ENCODE data around the gene PHKG1.

GRCh38 chr7:55470347-55470909, 101.9 kb downstream of the VOPP1 start:
- PRO-cap, 2 experiments, result no peak in any of the 2 experiments

- PRO-cap, 2 experiments, result no peak in any of the 2 experiments
Observed at GRCh38 chr7:55526622-55527285, 45.5 kb downstream of the VOPP1 start.

DNA sequence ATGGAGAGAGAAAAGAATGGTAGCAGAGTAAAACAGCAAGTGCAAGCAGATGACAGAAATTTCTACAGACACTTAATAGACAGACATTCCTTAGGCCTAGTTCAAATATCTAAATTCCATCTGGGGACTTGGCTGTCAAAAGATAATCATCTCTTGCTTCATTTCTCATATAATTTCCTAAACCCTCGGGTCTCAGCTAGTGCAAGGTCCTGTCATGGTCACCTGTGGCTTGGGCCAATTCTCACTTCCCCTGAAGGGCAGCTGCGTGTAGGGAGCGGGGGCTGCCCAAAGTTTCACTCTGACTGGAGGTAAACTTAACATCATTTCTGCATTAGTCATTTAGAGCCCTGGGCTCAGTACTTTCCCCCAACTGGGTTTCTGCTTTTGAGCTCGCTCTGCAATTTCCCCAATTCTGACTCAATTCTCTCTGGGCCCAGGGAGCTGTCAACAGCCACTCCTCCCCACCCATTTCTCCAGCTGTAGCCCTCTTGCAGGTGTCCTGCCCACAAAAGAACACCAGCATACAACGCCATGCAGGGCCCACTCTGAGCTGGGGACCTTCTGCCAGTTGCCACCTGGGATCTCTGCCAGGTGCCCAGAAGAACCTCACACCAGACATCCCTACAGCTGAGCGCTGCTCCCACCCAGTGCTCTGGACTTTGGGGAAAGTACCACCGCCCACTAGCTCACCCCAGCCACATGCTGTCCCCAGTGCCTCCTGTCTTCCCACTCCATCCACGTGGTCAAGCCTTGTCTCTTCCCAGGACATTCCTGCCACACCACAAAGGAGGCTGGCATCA, 38.0 kb downstream of the VOPP1 start:
- PRO-cap, 2 experiments, result peak in 1 of 2 experiments; most common plus-strand start position 543 of the sequence (in 1); most common minus-strand start position 386 of the sequence (in 1)

DNA sequence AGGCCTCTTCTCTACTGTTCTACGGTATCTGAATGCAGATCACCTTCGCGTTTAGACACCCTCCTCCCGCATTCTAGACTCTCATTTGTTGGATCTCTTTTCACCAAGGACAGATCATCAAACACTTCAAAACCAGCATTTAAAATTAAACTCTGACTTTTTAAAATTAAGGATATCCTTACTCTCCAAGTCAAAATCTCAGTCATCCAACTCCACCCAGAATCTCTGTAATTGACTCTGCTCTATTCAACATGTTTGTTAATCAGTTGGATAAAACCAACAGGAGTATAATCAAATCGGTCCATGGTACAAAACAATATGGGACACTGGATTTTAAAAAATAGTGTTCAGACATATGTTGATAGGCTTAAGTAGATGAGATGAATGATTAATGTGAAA, 7.1 kb downstream of the VOPP1 start:
- PRO-cap, 2 experiments, result no peak in any of the 2 experiments

DNA sequence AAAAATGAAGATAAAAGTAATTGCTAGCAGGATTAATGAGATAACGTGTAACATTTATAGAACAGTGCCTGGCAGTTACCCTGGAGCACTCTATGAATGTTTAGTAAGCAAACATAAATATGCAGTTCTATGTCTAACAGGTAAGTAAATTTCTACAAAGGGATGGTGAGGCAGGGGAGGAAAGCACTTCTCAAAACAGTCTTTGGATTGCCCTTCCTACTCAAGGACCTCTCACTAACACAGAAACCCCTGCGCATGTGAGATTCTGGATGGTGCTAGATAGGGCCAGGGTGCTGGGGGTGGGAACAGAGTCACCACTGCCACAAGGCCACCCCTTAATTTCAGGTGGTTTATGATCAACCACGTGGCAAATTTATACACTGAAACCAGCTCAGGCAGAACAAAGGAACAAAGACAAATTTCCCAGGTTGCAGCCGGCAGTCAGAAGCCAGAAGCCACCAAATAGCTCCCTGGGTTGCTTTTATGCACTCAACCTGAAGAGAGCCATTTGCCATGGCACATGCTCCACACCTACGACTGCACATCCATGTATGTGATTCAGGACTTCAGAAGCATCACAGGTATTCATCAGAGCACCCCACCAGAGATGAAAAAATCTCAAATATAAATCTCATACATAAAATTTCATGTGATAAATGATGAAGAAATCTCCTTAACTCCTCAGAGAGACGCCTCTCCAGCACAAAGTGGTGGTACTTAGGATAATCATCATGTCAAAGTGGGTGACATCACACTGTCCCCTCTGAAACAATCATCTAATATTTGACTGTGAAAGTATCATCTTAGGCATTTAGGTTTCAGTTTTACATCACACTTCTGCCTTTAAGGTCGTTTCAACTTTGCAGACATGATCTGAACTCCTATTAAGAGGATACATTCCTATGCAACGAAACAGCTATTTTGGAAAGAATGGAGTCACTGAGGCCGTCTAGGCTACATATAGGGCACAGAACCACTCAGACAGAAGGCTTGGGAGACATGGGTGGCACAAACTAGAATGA, 2.4 kb downstream of the VOPP1 start:
- PRO-cap, 2 experiments, result peak in 2 of 2 experiments; most common plus-strand start position 411 of the sequence (in 2); most common minus-strand start position 257 of the sequence (in 1)

DNA sequence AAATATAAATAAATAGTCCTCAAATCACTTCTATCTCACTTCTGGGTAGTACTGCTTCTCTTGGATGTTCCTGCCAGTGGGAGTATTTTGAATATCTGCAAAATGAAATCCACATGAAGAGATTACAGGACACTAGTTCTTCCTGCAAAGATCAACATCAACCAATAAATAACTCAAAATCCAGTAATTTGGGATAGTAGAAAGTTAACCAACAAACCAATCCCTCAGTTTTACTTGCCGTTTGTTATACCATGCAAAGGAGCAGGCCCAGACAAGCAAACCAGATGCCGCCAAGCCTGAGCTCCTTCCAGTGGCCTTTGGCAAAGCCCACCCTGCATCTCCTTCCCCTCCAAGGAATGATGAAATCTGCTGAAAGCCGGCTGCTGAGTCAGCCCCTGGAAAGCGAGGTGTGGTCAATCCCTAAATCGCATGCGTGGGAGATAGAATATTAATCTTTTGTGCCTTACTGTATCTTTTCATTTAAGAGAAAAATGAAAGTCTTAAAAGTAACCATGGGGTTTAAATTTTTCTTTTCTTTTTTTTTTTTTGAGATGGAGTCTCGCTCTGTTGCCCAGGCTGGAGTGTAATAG, 135.7 kb upstream of the VOPP1 start:
- PRO-cap, 2 experiments, result no peak in any of the 2 experiments

DNA sequence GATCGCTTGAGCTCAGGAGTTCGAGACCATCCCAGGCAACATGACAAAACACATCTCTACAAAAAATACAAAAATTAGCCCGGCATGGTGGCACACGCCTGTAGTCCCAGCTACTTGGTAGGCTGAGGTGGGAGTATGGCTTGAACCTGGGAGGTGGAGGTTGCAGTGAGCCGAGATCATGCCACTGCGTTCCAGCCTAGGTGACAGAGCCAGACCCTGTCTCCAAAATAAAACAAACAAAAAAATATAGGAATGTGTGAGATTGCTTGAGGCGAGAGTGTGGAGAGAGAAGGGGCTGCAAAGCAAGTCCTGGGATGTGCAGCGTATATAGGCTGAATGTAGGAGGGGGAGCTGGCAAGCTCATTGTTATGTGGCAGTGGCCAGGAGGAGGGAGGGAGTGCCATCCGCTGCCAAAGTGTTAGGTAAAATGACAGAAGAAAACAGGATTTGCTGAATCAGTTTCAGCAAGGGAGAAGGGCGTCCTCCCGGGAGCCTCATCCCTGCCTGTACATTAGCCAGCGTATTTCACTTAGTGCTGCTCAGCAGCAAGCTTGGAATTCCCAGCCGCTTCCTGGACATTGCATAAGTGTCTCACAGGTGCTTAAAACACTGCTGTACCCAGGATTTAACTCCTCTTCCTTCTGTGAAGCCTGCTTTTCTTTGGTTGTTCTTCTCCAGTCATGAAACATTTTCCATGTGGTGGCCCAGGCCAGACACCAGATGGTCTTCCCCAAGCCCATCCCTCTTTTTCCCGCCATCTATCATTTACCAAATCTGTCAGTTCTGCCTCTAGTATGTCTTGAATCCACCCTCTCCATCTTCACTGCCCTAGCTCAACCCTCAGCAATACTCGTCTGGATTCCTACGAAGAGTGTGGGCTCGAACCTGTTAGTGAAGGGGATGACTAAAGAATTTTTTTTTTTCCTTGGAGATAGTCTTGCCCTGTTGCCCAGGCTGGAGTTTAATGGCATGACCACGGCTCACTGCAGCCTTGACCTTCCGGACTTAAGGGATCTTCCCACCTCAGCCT, 2.5 kb downstream of the NIPSNAP2 start:
- PRO-cap, 2 experiments, result no peak in any of the 2 experiments

DNA sequence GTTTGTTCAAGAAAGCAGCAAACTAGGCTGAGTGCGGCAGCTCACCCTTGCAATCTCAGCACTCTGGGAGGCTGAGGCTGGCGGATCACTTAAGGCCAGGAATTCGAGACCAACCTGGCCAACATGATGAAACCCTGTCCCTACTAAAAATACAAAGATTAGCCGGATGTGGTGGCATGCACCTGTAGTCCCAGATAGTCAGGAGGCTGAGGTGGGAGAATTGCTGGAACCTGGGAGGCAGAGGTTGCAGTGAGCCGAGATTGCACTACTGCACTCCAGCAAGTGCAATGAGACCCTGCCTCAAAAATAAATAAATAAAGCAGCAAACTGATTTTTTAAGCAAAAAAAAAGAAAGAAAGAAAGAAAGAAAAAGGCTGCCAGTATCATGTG, 9.5 kb downstream of the NIPSNAP2 start:
- PRO-cap, 2 experiments, result no peak in any of the 2 experiments

- PRO-cap, 2 experiments, result no peak in any of the 2 experiments
Observed at GRCh38 chr7:56014884-56015282, 36.4 kb downstream of the PSPH start.

GRCh38 chr7:56052453-56053065, 994 bp downstream of the CCT6A start:
- PRO-cap, 2 experiments, result no peak in any of the 2 experiments

DNA sequence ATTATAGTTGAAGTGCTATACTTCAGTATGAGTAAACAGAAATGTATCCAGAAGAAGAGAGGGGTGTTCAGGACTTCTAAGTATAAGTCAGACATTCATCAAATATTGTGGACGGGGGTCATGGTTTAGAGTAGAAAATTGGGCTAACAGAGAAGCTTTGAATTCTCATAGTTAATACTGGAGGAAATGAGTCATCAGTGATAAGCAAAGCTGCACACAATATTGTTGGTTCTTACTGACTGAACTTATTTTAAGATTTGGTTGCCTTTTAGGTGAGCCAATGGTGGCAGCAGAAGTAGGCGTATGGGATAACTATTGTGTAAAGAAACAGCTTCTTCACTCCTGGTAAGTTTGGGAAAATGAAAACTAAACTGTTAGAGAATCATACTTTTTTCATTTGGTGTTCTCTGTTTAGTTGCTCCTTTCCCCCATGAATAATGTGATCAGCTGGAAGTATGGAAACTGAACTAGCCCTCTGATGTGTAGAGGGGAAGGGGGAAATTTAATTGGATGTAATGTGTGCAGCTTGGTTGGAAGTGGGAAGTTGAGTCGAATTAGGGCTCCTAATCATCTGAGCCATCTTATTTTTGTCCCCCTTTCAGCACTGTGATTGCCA, 1.6 kb upstream of the SUMF2 start:
- PRO-cap, 2 experiments, result no peak in any of the 2 experiments

DNA sequence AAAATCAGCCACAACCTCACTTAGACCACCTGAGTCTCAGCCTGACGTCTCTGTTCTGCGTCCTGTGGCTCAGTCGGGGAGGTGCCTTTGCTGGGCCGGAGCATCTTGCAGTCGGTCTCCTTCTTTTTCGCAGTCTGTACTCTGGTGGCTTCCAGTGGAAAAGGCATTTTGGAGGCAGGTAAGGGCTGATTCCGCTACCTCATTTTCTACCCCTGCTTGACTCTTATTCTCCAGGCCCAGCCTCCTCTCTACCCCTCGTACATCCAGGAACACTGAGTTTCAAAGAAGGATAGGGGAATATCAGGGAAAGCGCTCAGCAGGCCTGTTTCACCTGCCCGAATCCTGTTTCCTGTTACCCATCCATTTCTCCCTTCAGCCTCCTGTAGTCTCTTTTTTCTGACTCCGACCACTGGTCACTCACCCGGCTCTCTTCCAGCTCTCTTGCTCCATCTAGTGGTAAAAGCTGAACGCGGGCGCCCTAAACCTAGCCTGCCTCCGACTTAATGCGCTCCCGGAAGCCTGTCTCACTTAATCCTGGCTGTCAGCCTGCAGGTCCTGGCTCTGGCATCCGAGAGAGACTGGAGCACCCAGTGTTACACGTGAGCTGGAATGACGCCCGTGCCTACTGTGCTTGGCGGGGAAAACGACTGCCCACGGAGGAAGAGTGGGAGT, 10.1 kb downstream of the SUMF2 start:
- PRO-cap, 2 experiments, result no peak in any of the 2 experiments

DNA sequence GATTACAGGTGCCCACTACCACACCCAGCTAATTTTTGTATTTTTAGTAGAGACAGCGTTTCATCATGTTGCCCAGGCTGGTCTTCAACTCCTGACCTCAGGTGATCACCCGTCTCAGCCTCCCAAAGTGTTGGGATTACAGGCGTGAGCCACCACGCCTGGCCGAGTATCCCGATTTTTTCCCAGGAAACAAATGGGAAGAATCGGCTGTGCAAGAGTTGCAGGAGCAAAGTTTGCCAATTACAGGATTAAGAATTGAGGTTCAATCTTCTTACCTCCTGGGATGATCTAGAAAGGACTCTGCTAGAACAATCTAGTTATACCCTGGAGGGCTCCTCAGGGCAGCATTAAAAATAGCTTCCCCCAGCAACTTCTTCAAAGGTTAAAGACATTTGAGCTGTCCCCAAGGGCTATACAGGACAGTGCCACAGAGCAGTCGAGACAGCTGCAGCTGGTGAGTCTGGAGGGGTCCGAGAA, 8.2 kb downstream of the PHKG1 start:
- PRO-cap, 2 experiments, result no peak in any of the 2 experiments

- PRO-cap, 2 experiments, result no peak in any of the 2 experiments
Observed at GRCh38 chr7:56092481-56093580, at the start of gene PHKG1. Gene PHKG1 (minus strand): TSS chr7:56092952.

DNA sequence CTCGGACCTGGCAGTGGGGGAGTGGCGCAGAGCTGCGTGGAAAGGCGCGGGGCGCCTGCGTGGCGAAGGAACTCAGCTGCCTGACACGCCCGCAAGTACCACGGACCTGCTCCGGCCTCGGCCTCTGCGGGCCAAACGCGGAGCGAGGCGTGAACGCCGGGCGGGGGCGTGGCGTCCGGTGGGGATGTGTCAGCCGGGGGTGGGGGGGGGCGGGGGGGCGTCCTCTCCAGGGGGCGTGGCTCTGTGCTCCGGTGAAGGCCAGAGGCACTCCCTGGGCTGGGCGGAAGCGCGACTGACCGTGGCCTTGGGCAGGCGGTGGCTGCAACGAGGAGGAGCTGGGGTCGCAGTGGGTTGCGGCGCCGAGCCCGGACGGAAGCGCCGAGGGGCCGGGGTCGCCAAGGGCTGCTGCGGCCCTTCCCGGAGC, 58.8 kb upstream of the NUPR2 start:
- PRO-cap, 2 experiments, result no peak in any of the 2 experiments

DNA sequence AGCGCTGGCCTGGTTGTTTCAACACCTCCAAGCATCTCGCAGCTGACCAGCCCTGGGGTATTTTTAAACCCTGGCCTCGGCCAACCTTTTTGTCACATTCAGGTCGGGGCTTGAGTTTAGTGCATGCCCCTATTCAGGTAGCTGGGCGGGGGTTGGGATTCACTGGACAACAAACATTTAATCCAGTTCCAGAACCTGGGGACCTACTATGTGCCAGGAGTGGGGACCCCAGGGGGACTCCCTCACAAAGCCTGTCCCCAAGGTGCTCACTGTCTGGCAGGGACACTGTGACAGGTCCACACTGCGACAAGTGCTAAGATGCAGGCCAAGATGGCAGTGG, 105.6 kb upstream of the ZNF716 start:
- PRO-cap, 2 experiments, result no peak in any of the 2 experiments

DNA sequence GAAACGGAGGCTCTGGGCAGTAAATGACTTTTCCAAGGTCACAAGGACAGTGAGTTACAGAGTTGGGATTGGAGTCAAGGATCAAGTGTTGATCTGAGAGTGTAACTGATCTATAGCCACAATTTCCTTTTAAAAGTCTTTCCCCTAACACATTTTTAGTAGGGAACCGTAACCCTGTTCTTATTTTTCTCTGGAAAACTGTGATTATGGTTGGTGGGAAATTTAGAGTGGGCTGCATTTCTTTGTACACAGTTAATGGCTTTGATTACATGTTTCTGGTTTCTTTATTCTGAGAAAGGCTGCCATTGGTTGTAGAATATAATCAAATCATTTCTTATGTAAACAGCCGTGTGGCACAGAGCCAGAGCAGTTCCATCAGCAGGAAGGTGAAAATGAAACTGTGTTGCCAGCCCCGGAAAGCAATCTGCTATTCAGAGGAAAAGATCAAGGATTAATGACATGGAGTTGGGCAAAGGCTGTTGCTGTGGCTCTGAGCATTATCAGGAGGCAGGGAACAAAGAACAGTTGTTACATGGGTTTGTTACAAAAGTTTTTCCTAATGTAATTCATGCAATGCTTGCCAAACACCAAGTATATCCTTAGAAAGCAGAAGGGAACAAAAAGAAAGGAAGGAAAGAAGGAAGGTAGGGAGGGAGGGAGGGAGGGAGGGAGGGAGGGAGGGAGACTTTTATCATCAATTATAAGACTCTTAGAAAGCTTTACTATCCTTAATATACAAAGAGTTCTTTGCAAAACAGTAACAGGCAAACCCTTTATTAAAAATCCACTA, 74.2 kb upstream of the ZNF716 start:
- PRO-cap, 2 experiments, result no peak in any of the 2 experiments

- PRO-cap, 2 experiments, result no peak in any of the 2 experiments
Observed at GRCh38 chr7:57450373-57450836, 428 bp downstream of the ZNF716 start.

GRCh38 chr7:63999015-63999299, 308 bp downstream of the ZNF722 start:
- PRO-cap, 2 experiments, result no peak in any of the 2 experiments

DNA sequence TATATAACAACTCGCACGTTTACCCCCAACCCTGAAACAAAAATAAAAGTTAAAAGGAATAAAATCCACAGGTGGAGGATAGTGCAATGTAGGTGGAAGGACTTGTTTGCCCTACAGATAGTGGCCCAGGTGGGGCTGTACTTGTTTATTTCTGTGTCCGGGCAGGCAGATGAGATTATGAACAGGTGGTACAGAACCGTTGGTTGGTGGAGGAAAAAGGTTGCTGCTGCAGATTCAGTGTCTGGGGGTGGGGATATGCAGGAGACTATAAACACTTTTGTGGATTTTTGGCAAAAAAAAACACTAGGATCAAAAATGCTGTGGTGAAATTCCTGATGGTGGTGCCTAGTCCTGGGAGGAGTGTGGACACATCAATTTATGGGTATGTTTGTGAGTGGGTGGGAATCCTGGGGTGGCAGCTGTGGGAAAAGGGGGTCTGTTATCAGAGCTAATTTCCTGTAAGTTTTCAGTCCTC, 4.9 kb downstream of the ZNF680 start:
- PRO-cap, 2 experiments, result no peak in any of the 2 experiments